GM23248 (cell line): ENCODE measurements around a stretch of chr13.

DNA sequence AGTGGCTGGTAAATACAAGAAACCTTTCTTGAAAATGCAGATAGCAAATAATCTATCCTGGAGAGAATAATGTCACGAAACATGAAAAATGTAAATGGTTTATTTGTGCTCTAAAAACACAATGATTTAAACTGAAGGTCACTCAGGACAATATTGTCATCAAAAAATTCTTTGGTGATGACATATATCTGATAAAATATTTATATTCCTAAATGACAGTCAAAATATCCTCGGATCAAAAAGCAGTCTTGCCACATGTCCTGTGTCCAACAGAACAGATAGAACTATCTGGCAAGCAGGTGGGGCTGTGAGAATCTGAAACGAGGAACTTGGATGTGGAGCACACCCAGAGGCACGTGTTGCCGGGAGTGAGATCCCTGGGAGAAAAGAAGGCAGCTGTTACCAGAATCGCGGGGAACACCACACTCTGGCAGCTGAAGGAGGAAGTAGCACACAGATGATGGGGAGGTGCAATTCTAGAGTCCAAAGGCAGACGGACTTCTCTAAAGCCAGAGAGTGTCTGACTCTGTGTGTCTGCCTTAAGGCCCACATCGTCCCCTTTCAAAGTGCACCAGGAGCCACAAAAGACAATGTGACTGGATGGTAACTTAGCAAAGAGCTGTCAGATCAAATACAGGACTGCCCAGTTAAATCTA is 22.4 kb downstream of the SLC7A1 start:
- RAMPAGE, long total RNA, result no peak

DNA sequence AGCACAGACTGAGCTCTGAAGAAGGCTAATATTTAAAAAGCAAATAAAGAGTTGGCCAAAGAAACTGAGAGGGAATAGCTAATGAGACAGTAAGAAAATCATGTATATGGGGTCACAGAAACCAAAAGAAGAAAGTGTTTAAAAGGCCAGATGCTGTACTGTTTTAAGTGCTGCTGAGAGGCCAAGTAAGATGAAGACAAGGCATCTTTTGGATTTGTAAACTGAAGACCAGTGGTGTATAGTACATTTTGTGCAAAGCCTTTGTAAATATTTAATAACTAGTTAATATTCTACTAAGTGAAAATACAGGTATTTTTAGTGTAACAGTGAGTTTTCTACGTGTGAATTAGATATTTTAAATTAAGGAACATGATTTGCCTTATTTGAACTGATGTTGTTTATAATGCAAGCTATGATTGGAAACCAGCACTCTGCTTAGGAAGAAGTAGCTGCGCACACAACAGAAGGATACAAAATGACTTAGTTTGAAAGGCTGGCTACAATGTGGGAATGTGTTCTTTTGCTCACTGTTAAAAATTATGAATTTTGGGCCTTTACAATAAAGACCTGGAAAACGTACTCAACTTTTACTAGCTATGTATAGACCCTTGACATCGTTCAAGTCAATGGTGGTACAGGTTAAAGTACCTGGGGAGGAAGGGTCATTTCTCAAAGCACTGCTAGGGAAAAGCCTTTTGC is 39.9 kb downstream of the UBL3 start:
- RAMPAGE, long total RNA, result no peak

DNA sequence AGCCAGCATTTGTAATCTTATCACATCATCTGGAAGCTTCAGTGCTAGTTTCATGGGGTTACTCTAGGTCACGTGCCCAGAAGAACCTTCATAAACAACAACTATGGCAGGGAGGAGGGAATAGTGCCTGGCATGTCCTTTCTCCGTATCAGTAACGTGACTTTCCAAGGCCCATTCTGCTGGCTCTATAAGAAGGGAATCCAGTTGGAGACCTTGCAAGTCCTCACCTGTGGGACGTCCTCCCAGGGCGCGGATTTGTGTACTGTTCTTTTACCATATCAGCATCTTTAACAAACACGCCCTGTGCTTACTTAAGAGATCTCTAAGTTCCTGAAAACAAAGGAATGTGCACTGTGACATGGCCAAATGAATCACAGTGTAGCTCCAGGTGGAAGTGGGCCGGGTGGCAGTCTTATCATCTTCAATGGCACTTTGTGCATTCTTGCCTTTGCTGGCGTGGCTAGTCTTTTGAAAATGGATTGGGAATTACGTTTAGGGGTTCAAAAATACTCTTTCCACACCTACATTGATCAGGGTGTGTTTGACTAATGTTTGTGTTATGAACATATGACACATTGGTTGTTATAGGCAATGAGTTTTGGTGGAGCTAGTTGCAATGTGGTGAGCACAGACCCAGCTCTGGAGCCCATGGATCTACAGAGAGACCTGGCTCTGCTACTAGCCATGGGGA is 222.1 kb upstream of the UBL3 start:
- RAMPAGE, long total RNA, result no peak

- RAMPAGE, long total RNA, result no peak
Measured at GRCh38 chr13:30112901-30113255, 194.5 kb downstream of the KATNAL1 start.

- RAMPAGE, long total RNA, result no peak
Measured at GRCh38 chr13:30114003-30115389, 192.9 kb downstream of the KATNAL1 start.

- RAMPAGE, long total RNA, result no peak
Measured at GRCh38 chr13:30142792-30143302, 164.5 kb downstream of the KATNAL1 start.

GRCh38 chr13:30148958-30149169 is 158.5 kb downstream of the KATNAL1 start:
- RAMPAGE, long total RNA, result no peak

DNA sequence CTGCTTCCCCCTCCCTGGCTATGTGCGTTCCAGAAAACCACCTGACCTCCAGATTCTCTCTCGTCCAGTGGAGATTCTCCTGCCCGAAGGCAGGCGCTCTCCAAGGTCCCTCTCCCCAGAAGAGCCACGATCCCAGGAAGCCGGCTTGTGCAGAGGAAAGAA is 153.2 kb downstream of the KATNAL1 start:
- RAMPAGE, long total RNA, result no peak

- RAMPAGE, long total RNA, result no peak
Measured at GRCh38 chr13:30182119-30182495, 125.2 kb downstream of the KATNAL1 start.

DNA sequence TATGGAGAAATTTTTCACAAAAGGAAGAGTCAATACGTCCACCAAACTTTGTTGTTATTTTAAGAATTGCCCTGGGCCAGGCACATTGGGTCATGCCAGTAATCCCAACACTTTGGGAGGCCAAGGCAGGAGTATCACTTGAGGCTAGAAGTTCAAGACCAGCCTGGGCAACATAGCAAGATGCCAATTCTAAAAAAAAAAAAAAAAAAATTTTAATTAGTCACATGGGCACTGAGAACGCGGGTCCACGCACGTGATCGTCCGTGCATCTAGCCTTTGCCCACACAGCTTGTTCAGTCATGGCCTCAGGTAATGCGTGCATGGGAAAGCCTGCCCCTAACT is 11.5 kb downstream of the KATNAL1 start:
- RAMPAGE, long total RNA, result no peak

- RAMPAGE, long total RNA, result no peak
Measured at GRCh38 chr13:30457072-30458072, 8.4 kb downstream of the HMGB1 start.

GRCh38 chr13:30617467-30617638 is 367 bp upstream of the USPL1 start:
- RAMPAGE, long total RNA, result no peak

- RAMPAGE, long total RNA, result no peak
Measured at GRCh38 chr13:30739239-30739600, 3.9 kb downstream of the ALOX5AP start.

GRCh38 chr13:30832135-30833438 is 73.5 kb upstream of the MEDAG start:
- RAMPAGE, long total RNA, result no peak

- RAMPAGE, long total RNA, result no peak
Measured at GRCh38 chr13:30859042-30859769, 46.9 kb upstream of the MEDAG start.

- RAMPAGE, long total RNA, result no peak
Measured at GRCh38 chr13:31073839-31074609, 87.7 kb downstream of the HSPH1 start.

- RAMPAGE, long total RNA, result no peak
Measured at GRCh38 chr13:31201051-31201318, 1.2 kb downstream of the B3GLCT start.

- RAMPAGE, long total RNA, result no peak
Measured at GRCh38 chr13:31286590-31287471, 87.1 kb downstream of the B3GLCT start.

- RAMPAGE, long total RNA, result no peak
Measured at GRCh38 chr13:31372253-31372607, 172.5 kb downstream of the B3GLCT start.

DNA sequence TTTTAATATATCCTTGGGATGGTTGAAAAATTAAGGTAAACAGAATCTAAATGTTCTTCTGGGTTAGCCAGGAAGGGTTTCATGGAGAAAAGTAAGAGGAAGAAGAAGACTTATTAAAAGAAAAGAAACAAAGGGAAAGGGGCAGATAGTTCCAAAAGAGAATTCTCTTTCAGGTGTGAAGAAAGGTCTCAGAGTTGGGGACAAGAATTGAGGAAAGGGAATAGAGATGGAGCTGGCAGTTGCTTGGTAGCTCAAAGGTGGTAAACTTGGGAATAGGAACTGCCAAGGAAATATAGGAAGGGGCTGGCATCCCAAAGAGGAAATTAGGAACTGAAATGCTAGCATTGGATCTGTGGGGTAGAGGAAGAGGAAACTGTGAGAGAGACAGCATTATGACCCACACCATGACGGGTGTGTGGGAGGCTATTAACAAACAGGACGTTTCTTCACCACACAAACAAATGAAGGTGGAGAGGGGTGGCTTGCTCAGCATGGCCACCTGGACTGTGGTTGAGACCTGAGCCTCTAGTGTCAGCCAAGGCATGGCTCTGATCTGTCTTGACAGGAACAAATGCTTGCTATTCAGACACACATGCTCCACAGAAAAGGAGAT is 178.0 kb downstream of the B3GLCT start:
- RAMPAGE, long total RNA, result no peak